Choroid plexus epithelial cell (primary cell): ENCODE results near the genes SLC16A3 and CD7.

DNA sequence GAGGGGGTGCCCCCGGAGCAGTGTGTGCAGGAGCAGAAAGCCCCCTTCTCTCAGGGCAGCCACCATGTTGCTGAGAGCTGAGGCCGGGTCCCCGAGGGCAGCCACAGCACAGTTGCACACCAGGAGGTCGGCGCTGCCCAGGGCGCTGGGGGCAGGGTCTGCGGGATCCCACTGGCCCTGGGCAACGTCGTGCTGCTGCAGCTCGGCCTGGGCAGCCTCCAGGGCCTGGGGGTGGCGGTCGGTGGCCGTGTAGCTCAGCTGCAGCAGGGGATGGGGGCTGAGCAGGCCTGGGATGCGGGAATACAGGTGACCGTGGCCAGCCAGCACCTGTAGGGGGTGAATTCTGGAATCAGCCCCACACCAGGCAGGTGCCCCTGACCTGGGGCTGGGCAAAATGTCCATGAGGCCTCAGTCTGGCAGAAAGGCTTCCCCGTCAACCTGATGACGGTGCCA is 12.5 kb downstream of the FASN start:
- RRBS = 80% methylated on average over 2 of the region's 17 CpGs

DNA sequence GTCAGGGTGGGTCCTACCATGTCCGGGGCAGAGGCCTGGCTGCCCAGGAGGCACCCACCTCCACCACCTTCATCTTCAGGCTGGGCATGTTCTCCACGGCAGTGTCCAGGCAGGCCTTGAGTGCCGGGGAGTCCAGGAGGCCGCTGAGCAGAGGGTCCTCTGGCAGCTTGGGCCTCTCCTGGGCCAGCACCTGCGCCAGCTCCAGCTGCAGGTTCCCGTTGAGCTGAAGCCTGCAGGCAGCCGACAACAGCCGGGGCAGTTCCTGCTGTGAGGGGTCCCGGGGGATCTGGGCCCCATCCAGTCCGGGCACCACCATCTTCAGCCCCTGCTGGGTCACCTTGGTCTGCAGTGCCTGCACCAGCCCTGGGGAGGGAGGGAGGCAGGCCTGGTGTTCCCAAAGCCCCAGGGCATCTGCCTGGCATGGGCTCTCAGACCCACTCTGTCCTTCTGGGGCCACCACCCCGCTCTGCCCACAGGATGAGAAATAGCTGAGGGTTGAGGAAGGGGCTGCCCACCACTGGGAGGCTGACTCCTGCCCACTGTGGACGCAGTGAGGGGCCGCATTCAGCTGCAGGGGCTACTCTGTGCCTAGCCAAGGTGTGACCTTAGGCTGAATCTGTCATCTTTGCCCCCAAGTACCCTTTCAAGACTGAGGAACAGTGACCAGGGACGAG is 11.7 kb downstream of the FASN start:
- RRBS = 84% methylated on average over 3 of the region's 14 CpGs

DNA sequence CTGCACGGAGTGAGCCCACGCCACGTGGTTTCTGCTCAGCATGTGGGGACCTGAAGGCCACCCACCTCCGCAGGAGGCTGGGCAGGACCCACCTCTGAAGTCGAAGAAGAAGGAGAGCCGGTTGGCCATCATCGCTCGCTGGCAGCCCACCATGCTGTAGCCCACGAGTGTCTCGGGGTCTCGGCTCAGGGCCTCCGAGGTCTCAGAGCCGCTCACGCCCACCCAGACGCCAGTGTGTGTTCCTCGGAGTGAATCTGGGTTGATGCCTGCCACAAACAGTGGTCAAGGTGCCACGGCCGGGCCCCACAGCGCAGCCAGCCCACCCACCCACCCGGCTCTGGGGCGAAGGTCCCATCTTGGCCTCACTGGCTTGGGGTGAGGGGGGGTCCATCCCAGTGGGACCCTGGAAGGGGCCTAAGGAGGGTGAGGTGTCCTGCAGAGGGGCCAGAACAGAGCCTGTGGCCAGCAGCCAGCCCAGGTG is 4.5 kb downstream of the FASN start:
- RRBS = no CpG with 5 or more reads among the region's 21 CpGs

DNA sequence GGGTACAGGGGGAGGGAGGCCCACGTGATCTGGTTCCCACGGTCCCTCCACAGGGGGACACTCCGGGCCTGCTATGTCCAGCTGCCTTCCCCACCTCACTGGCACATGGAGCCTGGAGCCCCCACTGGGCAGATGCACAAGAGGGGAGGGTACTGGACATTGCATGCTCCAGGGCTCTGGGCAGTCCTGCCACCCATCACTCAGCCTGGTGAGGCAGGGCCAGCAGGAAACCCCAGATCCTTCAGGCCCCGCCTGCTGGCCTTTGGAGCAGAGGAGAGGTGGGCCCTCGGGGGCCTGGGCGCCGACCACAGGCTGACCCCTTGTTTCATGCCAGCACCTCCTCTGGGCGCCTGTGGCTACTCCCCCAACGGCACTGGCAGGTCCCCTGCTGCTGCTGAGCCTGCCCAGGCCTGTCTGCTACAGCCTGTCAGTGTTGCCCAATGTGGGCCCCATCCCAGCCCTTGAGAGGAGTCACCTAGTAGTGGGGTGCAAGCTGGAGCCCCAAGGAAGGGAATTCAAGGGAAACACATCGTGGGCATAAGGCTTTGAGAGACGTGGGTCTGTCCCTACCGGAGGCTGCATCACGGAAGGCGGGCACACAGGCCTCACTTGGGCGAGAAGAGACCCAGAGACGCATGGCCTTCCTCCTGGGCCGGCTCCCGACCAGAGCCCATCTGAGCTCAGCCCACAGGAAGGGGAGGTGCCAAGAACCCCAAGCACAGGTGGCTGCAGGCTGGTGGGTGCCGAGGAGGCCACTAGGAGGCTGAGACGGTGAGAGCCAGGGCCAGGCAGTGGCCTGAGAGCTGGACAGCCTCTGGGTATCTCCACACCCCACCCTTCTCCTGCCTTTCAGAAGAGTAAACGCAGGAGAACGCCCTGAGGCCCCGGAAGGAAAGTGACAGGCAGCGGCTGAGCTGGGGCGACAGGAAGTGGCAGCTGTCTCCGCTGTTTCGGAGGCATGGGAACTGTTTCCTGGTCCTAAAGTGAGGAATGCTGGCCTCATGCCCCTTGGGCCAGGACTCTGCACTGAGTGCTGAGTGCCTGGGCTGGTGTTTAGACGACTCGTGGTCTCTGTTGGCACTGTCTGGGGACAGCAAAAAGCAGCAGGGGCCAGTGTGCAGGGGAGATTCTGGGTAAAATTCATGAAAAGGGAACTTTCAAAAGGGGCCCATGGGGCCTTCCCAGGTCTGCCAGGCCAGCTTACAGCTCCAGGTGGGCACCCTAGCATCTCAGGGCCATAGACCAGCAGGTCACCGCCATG is 8.1 kb upstream of the FASN start:
- RRBS = 56% methylated on average over 7 of the region's 30 CpGs

DNA sequence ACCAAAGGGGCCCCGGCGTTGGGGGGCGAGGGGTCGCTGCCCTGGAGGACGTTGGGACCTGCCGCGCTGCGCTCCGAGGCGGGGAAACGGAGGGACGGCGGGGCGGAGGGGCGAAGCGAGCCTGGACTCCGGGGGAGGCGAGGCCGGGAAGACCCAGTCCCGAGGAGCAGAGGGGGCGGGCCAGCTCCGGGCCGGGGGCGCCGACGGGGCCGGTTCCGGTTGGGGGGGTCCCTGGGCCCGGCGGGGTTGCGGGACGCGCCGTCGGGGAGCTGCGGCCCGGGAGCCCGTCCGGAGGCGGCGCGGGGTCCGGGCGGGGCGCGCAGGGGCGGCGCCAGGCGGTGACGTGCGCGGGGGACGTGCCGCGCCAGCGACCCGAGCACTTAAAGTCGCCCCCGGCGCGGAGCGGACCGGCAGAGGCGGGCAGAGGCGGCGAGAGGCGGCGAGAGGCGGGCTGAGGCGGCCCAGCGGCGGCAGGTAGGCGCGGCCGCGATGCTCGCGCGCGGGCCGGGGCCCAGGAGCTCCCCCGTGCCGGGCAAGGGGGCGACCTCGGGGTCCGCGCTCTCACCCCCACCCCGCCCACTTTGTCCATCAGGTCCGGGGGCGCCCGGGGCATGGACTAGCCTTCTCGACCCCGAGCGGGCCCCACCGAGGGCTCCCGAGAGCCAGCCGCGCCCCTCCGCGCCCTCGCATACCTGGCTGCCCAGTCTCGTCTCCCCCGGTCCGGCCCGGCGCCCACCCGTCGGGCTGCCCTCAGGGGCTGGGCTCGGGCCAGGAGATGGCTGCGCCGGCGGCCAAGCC is at the start of gene SLC16A3:
Gene SLC16A3, plus strand, starts transcription at position 410 of the 798 bp plus-strand sequence.
- RRBS = 2% methylated on average over 50 of the region's 112 CpGs

DNA sequence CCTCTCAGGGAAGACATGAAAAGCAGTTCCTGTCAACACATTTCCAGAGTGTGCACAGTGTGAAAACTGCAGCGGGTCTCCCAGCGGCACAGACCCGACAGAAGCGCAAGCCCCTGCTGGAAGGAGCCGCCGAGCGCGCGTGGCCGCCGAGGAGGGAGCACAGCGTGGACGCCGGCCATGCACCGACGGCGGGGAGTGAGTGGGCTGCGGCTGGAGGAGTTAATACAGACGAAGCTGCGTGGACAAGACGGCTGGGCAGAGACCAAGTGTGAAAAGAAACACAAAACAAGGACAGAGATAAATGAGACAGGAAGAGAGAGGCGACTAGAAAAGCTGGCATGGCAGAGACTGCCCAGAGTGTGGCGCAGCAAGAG is 16.3 kb downstream of the SLC16A3 start:
- RRBS = no CpG with 5 or more reads among the region's 23 CpGs

- RRBS = no CpG with 5 or more reads among the region's 39 CpGs
These were observed 18.2 kb downstream of the CSNK1D start for GRCh38 chr17:82255039-82256047.

DNA sequence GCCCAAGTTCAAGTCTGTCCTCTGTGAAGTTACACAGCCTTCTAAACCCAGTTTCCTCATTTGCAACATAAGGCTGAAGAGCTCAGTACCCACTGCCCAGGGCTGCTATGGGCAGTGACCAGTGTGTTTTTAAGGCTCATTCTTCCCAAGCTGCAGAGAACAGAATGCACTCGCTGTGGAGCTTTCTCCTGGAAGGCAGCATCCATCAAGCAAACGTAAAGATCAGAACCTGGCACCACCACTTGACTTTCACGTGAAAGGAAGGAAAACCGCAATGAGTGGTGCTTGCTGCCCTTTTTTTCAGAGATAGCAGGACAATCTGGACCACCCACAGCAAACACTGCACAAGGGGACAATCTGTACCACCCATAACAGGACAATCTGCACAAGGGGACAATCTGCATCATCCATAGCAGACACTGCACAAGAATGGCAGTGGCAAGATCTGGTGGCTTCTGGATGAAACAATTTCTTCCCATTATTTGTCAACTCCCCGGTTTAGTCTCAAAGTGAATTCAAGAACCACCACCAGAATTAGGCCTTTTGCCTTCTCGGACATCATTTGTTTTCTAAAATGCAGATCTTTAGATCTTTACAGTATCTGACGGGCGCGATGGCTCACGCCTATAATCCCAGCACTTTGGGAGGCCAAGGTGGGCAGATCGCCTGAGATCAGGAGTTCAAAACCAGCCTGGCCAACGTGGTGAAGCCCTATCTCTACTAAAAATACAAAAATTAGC is 11.0 kb downstream of the CSNK1D start:
- RRBS = no CpG with 5 or more reads among the region's 12 CpGs

DNA sequence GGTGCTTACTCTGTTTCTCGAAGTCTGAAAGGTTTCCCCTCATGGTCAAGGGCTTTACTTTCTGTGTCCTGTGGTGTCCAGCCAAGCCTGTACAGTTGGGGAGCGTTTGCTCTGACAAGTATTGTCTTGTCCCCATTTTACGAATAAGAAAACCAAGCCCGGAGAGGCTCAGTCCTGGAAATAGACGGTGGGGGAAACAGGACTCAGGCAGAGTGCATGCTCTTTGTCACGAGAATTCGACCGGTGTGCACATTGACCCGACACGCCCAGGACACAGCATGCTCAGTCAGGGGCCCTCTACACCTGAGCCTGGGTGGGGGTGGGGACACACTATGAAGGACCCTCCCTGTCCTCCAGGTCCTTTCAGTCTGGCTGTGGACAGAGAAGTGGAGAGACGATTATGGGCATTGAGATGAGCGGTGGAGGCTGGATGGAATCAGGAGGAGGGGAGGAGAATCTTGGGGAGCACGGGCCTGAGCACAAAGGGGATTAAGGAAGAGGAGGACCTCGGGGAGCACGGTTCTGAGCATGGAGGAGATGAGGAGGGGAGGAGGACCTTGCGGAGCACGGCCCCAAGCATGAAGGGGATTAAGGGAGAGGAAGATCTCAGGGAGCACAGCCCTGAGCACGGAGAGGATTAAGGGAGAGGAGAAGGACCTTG is 7.4 kb downstream of the CD7 start:
- RRBS = 89% methylated on average over 5 of the region's 18 CpGs

DNA sequence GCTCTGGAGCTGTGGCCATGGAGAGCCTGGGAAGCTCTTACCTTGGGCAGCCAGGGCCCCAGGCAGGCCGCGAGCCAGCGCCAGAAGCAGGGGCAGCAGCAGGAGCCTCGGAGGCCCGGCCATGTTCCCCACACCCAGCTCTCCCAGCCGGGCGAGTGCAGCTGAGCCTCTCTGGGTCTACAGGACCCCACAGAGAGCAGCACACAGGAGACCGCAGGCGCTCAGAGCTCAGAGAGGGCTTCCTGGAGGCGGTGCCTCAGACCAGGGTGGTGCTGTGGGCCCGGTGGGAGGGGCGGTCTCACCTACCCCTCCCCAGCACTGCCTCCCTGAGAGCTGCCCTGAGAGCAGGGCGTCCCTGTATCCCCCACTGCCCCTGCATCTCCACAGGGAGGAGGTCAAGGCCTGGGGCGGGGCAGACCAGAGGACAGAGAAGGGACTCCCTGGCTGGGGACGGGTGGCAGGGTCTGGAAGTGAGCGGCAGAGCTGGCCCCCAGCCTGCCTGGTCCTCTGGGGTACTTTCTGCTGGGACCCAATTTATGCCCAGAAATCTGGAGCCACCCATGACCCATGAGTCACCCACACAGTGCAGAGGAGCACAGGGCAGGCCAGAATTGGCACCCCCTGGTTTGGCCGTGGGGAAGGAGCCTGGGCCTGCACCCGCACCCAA is at the start of gene CD7:
Gene CD7, minus strand, starts transcription at position 236 of the 667 bp plus-strand sequence.
- RRBS = no CpG with 5 or more reads among the region's 18 CpGs

- RRBS = 58% methylated on average over 8 of the region's 23 CpGs
These were observed 2.8 kb upstream of the CD7 start for GRCh38 chr17:82320116-82320736.

- RRBS = 5% methylated on average over 17 of the region's 68 CpGs
These were observed 583 bp downstream of the SECTM1 start for GRCh38 chr17:82332715-82333651.

DNA sequence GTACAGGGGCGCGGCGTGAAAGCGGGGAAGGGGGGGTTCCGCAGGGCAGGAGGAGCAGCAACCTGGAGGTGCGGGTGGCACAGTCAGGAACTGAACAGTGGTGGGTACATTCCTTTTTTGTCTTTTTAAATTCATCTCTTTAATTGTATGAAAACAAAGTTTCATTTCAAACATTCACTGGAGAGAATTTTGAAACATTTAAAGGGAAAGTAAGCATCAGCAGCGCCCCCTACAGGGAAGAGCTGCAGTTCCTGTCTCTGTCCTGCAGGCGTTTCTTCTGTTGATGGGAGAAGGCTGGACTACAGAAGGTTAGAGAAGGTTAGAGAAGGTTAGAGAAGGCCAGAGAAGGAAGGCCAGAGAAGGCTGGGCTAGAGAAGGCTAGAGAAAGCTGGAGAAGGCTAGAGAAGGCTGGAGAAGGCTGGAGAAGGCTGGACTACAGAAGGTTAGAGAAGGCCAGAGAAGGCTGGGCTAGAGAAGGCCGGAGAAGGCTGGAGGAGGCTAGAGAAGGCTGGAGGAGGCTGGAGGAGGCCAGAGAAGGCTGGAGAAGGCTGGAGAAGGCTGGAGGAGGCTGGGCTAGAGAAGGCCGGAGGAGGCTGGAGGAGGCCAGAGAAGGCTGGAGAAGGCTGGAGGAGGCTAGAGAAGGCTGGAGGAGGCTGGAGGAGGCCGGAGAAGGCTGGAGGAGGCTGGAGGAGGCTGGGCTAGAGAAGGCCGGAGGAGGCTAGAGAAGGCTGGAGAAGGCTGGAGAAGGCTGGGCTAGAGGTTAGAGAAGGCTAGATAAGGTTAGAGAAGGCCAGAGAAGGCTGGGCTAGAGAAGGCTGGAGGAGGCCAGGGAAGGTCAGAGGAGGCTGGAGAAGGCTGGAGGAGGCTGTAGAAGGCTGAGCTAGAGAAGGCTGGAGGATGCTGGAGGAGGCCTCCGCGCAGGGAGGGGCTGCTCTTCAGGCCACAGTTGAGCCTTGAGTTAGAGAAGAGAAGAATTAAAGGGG is 6.4 kb upstream of the OGFOD3 start:
- RRBS = 38% methylated on average over 1 of the region's 14 CpGs

DNA sequence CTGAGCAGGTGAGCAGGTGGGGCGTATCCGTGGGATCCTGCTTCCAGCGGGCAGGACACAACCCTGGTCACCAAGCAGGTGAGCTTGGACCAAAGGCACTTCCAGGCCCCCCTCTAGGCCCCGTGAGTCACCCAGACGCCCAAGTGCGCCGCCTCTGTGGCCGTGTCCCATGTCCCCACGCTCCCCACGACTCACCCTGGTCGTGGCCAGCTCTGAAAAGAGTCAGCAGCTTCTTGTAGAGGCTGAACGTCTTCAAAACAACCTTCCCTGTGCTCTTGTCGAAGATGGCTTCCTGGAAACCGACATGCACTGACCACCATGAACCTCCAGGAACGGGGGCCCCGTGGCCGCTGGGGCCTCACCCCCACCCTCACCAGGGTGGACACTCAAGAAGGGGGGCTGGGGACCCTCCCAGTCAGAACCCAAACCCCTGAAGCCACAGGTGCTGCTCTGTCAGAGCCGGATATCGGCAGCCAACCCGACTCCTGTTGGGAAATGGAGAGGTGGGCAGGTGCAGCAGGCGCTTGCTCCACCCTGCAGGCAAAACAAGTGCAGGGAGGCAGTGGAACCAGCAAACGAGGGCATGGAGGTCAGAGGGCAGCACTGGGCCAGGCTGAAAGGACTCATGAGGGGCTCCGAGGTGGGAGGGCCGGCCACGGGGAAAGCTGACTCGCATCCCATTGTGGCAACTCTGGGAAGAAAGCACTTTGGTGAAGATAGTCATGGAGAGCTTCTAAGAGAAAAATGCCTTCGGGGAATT is 4.7 kb downstream of the CYBC1 start:
- RRBS = no CpG with 5 or more reads among the region's 27 CpGs

GRCh38 chr17:82496913-82497520 is 22.5 kb upstream of the FOXK2 start:
- RRBS = 2% methylated on average over 46 of the region's 68 CpGs

DNA sequence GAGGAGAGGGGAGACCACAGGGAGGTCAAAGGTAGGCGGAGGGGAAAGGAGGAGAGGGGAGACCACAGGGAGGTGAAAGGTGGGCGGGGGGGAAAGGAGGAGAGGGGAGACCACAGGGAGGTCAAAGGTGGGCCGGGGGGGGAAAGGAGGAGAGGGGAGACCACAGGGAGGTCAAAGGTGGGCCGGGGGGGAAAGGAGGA is 62.0 kb downstream of the WDR45B start:
- RRBS = no CpG with 5 or more reads among the region's 4 CpGs

DNA sequence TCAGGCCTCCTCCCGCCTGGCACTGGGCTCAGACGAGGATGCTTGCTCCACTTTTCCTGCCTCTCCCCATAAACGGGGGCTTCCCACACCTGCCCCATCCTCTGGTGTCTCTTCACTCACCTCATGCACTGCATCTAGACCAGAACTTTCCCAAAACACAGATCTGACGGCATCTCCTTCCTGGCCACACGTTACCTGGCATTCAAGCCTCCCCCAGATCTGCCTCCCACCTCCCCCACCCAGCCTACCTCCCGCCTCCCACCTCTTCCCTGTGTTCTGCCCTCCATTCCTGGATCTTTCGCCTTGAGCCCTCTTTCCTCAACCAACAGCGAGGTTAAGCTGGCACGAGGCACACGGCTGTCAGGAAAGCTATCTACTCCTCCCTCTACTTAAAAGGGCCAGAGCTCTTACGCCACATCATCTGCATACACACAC is 18.2 kb downstream of the WDR45B start:
- RRBS = no CpG with 5 or more reads among the region's 11 CpGs

DNA sequence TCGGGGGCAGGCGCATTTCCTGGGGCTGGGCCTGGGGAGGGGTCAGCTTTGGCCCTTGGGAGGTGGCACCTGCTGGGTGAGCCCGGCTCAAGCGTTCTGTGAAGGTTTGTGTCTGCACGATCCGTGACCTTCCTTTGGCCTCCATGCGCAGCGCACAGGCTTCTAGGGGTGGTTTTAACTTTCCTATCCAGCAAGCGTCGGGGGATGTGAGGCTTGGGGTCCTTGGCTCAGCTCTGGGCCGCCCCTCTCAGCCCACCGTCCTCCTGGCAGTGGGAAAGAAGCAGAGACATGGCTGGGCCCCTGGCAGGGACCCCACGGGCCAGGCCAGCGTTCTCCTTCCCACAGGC is 399 bp downstream of the FN3K start:
- RRBS = no CpG with 5 or more reads among the region's 14 CpGs

DNA sequence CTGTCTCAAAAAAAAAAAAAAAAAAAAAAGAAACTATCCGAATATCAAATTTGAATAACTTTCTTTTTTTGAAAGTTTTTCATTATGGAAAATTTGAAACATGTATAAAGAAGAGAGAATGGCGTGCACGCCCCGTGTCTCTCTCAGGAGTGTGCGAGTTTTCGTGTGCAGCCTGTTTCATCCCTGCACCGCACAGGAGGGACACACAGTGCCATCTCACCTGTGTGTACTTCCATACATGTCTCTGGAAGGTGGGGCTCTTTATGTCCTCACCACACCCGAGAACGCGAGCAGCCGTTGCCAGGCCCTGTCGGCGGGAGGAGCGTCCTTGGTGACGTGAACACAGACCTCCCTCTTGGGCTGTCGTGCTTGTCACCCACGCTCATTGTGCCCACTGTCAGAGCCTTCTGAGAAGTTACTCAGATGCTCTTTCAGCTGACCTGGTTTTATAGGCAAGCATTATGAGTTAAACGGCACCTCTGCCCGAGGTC is 40.3 kb downstream of the ZNF750 start:
- RRBS = no CpG with 5 or more reads among the region's 19 CpGs

GRCh38 chr17:82911755-82912320 is 72.0 kb upstream of the ZNF750 start:
- RRBS = no CpG with 5 or more reads among the region's 19 CpGs